Occipital lobe (tissue), 2 donors: ENCODE results near the genes GPR89A, HJV, NOTCH2NLA and NBPF12.

- RAMPAGE, long total RNA, result no peak
These were observed 39.1 kb upstream of the PPIAL4D start for GRCh38 chr1:145280568-145281943.

GRCh38 chr1:145465359-145465991 is 40.1 kb upstream of the NBPF20 start:
- RAMPAGE, long total RNA, result no peak

GRCh38 chr1:145607581-145608818 is at the start of gene GPR89A:
TSS of gene GPR89A (plus strand) at chr1:145607988.
- RAMPAGE, long total RNA, result start-site peak on the plus strand at chr1:145608004-145608045, 33 and 93 reads in 2 replicates

DNA sequence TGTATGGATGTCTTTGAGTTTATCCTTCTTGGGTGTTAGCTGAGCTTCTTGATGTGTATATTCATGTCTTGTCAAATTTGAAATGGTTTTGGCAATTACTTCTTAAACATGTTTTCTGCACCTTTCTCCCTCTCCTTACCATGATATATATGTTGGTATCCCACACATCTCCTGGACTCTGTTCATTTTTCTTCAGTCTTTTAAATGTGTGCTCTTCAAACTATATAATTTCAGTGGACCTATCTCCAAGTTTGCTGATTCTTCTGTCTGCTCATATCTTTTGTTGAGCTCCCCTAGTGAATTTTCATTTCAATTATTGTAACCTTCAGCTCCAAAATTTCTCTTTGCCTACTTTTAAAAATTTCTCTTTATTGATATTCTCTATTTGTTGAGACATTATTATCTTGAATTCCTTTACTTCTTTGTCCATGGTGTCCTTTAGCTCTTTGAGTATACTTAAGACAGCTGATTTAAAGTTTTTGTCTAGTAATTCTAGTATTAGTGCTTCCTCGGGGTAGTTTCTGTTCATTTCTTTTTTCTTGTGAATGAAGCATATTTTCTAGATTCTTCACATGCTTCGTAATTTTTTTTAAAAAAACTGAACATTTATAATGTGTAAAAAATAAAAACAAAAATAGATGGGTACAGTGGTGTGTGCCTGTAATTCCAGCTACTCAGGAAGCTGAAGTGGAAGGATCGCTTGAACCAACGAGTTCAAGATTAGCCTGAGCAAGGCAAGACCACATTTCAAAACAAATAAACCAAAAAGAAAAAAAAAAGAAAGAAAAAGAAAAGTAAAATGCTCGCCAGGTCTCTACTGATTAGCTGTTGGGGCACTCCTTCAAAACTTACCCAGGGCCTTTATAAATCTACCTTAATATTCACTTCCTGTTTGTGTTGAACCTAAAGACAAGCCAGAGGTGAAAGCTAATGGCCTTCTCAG is 50.9 kb downstream of the RNF115 start:
- RAMPAGE, long total RNA, result no peak

DNA sequence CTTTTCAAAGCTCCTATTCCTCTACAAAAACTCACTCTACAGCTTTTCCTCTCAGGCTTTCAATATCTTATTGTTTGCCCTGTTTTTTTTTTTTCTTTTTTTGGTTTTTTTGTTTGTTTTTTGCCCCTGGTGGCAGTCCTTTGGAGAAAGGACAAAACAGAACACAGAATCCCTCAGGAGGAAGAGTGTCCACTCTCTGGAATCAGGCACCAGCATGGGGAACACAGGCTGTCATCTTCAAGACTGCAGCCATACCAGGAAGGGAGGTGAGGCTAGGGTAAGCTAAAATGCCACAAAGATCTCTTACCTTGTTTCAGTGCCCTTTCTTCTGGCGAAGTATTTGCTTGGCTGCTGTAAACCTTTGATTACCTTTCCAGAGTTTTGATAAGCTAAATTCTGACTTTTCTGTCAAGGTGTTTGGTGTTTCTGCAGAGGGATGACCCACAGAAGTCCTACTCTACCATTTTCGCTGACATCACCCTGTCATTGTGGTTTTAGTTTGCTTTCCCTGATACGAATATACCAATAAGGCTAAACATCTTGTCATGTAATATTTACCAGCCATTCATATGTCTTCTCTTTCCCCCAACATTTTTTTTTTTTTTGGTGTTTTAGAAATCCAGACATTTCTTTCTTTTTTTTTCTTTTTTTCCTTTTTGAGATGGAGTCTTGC is 50.0 kb downstream of the RNF115 start:
- RAMPAGE, long total RNA, result no peak

DNA sequence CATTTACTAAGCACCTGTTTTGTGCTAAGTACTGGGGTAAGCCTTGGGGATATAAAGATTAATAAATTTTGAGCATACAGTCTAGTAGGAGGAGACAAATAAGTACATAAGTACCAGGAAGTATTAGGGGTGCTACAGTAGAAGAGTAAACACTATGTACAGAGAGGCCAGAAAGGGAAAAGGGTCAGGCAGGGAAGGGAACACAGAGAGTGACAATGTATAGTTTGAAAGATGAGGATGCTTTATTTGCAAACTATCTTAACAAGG is 2.0 kb upstream of the NUDT17 start:
- RAMPAGE, long total RNA, result no peak

DNA sequence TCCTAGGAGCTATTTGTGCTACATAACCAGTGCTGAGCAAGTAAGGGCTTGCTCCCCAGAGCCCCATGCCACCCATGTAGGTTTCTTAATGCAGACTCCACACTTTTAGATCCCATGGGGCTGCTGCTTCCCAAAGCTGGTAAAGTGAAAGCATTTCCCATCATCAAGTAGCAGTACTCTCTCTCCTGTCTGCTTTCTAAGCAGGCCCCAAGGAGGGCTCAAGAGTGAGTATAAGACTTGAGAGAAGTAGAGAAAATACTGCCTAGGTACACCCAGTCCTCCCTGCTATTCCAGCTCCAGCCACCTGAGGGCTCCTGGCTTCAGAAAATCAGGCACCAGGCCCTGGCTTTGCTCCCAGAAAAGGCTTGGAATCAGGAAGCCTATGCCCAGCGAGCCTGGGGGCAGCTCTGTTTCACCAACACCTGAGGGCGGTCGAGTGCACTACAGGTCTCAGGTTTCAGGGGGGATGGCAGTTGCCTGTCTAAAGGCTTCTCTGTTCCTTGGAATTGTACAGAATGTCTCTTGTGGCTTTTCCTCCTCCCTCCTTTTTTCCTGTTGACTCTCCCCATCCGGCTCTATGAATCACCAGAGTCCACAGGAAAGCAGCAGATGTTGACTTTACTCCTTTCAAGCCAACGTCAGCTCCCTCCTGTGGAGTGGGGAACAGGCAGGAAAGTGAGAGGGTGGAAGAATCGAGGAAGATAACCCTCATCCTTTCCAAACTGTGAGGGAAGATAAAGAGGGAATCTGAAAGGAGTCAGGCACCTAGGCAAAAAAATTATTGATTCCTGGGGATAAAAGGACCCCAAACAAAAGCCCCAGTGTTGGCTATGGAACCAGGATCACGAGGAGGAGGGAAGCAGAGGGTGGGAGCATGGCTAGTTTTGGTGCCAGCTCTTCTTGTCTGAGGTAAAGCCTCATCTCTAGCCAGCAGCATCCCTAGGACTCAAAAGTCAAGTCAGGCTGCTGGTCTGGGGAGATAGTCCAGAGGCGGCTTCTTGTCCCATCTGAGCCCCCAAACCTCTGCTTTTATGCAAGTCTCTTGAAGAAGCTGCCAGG is 6.4 kb upstream of the ANKRD35 start:
- RAMPAGE, long total RNA, result no peak

DNA sequence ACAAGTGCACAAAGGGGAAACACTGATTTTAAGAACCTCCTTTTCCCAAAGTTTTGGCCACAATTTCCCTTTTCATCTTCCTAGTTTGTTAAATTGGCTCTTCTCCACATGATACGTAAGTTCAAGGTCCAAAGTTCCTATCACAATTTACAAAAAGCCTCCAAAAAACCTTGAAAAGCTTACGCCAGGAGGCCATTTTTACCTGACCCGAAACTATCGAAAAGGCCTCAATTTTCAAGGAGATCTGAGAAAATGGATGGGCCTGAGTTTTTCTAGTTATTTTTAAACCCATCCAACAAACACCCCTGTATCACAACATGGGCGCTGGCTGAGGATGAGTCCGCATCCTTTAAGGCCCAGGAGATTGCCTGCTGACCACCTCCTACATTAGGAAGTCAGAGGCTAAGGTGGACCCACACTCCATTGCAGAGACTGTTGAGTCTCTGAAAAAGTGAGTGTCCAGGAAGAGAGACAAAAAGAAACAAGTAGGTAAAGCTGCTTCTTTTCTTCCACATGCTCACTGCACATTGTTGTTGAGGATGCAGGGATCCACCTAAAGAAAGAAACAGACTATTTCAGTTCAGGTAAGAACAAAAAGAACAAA is 2.9 kb downstream of the TXNIP start:
- RAMPAGE, long total RNA, result no peak

DNA sequence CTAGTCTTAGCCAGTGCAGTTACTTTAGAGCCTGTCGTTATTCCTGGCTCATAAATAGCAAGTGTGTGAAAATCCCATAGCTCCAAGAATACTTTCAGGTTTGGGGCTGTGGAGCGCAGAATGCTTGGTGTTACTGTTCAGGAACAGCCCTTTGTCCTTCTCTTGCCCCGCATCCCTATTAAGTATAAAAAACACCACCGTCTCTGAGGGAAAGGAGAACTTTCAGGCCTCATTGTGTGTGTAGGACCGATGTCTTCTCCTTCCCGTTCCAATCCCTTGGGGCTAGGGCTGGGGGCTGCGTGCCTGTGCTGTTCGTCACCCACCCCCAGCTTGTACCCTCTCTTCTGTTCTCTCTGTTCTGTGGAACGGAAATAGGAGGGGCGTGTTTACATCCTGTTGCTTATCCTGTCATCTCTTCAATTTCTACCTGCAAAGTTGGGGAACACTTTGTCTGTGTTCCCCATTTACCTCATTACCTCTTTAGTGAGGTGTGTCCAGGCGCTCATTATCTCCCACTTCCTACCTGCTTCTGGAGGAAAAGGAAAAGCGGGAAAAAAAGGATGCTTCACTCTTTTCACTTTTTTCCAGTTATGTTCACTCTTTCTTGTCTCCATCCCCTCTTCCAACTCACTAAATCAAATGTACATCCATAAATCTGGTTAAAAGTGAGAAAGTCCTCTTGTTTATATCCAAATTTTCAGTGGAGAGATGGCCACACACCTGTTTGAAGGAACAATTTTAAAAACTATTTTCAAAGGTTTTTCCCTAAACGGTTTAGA is 812 bp upstream of the TXNIP start:
- RAMPAGE, long total RNA, result no peak

DNA sequence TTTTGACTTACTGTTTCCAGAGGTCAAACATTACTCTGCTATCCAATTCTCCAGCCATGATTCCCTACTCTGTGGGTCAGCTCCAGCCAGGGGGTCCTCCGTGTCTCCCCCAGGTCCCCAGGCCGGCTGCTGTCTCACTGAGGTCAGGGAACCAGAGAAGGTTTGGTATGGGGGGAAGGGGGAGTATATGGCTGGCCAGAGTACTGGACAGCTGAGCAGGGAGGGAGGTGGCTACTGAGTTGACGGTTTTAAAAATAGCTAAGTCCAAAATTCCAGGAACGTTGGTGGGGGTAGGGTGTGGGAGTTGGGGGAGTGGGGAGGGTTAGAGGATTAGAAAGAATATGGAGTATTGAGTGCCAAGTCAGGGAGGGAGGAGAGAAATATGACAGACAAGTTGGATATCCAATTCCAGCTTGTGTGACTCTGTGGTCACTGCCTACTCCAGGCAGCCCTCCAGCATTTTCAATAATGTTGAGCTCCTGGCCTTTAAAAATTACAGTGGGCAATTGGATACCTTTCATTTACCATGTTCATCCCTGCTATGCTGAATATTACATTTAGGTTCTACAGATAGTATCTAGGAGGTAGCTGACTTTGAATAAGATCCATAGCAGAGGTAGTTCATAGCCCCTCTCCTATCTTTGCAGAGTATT is at the start of gene HJV:
Gene HJV (minus strand): TSS at position 160 of the 653 bp plus-strand sequence.
- RAMPAGE, long total RNA, result no peak

GRCh38 chr1:146032694-146033196 is 11.2 kb upstream of the HJV start:
- RAMPAGE, long total RNA, result no peak

- RAMPAGE, long total RNA, result no peak
These were observed 28.9 kb upstream of the HJV start for GRCh38 chr1:146050465-146050882.

- RAMPAGE, long total RNA, result no peak
These were observed at the start of gene NOTCH2NLA for GRCh38 chr1:146228474-146229465. TSS of gene NOTCH2NLA (minus strand) at chr1:146229021.

GRCh38 chr1:146369859-146370331 is 25.3 kb upstream of the PPIAL4H start:
- RAMPAGE, long total RNA, result start-site peak on the minus strand at chr1:146370022-146370111, 47 and 22 reads in 2 replicates

DNA sequence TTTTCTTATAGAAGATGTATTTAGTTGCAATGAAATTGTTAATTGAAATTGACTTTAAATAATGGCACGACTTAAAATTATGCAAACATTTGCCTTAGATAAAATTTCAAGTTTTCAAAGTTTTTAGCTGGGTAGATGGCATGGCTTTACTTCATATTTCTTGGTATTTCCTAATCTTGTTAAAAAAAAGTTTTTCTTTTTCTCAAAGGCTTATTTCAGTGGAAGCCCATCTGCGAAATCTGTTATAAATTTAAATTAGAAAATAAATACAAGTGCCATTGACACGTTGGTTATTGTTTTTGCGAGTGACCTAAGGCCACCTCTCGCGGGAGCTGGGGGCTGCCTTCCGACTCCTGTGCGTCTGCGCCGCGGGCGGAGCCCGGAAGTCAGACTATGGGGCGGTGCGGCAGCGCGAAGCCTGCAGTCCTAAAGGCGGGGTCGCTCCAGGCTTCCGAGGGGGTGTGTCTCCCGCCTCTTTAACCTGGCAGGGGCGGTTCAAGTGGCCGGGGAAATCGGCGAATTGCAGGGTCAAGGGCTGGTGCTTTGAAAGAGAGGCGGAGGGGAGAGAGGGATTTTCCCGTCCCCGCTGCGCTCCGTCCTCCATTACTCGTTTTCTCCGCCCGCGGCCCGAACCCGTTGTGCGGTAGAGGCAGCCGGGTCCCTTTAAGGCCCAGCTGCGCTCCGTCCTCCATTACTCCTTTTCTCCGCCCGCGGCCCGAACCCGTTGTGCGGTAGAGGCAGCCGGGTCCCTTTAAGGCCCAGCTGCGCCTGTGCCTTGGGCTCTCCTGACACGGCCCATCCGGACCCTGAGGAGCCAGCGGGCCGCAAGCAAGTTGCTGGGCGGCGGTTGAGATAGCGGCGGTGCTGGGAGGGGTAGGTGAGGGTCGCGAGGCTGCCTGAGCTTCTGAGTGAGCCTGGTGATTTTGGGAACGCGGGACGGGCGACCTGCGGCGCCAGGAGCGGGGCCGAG is at the start of gene NBPF12:
Gene NBPF12 (plus strand): TSS at position 382 of the 970 bp plus-strand sequence.
- RAMPAGE, long total RNA, result start-site peak on the plus strand centred at position 568 of the sequence, 387 bp wide, 40 and 27 reads in 2 replicates

- RAMPAGE, long total RNA, result no peak
These were observed 49.6 kb downstream of the NBPF12 start for GRCh38 chr1:146987607-146988251.

DNA sequence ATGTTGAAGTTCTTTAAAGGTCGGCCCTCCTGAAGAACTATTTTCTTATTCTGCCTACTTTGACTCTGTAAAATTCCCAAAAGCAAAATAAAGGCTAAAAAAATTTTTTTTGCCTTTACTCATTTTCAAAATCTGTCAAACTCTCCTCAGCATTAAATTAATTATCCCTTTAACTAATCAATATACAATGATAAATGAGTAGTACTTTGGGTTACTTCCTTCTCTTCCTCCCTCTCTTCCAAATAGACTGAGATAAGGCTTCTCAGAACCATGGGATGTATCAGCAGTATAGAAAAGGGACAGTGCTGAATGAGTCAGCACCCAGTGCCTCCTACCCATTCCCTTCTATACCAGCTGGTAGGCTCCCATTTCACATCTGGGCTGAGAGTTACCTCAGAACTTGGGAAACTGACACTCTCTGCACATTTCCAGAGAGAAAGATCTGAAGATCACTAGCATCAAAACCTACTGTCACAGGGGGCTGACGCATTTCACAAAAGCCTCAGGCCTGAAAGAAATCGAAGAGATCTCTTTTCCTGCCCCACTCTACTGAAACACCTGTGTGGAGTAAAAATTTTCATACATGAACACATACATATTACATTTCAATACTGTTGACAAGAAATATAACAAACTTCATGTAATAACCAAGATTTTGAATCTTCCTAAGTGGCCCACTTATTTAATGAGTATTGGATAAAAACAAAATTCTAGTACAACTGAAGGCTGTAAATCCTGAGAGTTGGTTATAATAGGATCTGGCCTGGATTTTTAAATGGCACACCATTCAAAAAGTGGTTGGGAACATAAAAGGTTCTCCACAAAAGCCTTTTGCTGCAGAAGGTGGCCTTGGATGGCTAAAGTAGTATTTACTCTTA is 15.1 kb downstream of the PRKAB2 start:
- RAMPAGE, long total RNA, result no peak

GRCh38 chr1:147238917-147239636 is 3.4 kb upstream of the CHD1L start:
- RAMPAGE, long total RNA, result no peak

- RAMPAGE, long total RNA, result no peak
These were observed 25.9 kb upstream of the BCL9 start for GRCh38 chr1:147515312-147515963.

- RAMPAGE, long total RNA, result no peak
These were observed 717 bp downstream of the BCL9 start for GRCh38 chr1:147542037-147542399.